ENCODE results near the gene PDK2.

GRCh38 chr17:49369737-49370261 is 7.7 kb upstream of the ZNF652 start:
- RRBS: no CpG with 5 or more reads among the region's 2 CpGs

DNA sequence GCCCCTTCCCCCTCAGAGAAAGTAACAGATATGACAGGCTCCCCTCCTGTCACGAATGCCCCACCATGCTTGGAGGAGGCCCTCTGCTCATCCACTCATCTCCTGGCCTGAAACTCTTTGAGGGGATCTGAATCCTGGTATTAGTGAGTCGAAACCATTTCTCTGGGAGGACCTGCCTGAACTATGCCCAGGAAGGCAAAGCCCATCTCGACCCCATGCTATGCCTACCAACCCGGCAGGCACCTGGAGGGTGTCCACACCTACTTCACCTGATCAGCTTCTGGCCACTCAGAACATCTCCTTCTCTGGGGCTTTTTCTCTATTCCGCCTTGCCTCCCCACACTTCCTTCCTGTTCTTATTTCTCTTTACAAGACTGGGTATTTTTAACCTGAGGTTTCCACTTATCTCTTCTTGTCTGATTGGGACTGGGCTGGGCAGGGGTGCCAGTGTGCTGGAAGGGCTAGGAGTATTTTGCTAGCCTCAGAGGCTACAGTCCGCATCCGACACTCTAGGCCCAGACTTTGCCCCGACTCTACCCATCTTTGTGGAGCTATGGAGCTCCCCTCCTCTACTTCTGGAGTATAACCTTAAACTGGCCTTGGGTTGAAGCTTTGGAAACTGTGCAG is 26.1 kb upstream of the ZNF652 start:
- RRBS: no CpG with 5 or more reads among the region's 8 CpGs

DNA sequence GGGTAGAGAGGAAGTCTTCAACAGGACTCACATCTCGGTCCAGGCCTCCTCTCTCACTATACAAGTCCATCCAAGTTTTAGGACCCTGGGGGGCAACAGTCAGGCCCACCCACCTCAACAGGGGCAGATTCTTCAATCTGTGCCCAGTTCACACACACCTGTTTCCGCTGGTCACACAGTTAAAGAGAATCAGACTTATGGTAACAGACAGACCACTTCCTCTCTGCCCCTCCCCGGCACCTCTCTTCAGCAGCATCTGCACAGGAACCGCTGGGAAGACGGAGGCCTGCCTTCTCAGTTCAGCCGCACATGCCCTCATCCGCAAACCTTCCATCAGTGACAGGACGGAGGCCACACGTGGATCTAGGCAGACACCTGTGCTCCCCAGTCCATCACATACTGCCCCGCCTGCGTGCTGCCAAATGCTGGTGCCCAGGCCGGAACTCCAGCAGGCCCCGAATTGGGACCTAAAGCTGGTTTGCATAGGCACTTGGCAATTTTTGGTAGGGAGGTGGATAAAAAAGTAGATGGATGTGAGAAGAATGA is 10.3 kb downstream of the PHB1 start:
- RRBS: no CpG with 5 or more reads among the region's 13 CpGs

DNA sequence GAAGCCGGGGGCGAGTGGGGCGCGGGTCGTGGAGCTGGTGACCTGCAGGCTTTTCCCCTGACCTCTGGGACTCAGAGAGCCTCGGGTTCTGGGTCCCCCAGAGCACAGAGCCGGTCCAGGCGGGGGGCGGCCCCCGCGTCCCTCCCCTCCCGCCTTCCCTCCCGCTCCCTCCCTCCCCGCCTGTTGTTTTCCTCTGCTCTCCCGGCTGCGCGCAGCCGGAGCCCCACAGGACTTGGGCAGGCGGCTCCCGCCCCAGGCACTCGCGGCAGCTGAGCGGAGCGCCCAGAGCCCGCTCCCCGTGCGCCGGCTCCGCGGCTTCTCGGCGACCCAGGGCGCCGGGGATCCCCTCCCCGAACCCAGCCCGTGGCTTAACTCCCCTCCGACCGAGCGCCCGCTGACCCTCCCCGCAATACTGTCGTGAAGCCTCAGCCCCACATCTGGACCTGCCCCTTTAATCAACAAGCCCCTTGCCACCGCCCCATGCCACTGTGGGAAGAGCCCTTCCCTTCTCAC is 975 bp downstream of the NXPH3 start:
- RRBS: 4% methylated on average over 17 of the region's 43 CpGs

DNA sequence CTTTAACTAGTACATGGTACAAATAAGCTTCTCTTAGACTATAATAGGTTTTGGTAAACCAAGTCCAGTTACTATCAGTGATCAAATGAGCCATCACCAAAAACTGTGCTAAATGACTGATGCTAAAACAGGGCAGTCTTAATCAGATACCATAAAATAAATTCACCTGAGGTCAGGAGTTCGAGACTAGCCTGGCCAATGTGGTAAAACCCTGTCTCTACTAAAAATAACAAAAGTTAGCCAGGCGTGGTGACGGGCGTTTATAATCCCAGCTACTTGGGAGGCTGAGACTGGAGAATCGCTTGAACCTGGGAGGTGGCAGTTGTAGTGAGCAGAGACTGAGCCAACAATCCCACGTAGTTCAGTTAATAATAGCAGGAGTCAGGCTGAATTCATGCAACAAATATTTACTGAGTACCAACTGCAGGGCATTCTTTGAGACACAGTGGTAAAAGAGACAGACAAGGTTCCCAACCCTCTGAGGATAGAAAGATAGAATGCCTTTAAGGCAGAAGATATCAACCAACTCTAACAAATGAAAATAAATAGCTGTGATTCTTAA is 39.2 kb downstream of the SPOP start:
- RRBS: no CpG with 5 or more reads among the region's 6 CpGs

DNA sequence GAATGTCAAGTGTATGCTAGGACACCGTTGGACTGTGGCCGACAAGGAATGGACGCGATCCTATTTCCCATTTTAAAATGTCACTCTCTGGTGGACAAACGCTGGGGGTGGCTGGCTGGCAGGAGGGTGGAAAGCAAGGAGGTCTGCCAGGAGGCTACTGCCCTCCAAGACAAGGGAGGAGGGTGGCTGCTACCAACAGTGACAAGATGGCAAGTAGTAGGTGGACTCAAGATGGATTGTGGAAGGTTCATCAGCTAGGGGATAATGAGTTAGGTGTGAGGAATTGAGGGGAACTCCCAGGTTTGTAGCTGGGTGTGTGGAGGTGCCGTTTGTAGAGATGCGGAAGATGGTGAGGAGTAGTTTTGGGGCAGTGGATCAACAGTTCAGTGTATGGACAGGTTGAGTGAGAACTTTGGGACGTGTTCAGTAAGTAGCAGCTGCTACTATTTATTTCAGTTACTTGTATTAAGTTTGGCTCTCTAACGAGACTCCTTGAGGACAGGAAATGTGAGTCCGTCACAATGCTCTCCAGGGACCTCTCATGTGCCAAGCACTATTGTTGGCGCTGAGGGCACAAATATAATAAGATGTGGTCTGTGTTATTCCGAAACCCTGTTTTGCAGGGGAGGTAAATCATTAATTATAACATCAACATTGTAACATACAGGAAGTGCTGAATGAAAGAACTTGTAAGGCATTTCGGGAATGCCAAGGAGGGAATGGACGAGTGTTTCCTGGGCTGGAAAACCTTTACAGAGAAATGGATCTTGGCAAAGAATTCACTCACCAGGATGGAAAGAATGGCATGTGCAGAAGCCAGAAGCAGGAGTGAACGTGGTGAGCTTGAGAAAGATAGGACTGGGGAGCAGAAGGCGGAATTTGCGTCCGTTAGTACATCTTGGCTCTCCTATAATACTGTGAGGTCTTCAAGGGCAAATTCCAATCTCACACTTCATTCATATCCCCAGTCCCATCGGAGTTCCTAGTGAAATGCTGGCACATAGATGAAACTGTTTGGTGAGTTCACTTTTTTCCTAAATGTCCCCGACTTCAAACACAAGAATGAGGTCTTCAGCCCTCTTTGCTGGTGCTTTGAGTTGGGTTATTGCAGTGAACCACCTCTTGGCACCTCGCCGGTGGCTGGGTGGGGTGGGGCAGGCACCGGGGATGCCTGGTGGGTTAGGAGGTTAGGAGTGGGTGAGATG is 11.8 kb downstream of the TAC4 start:
- RRBS: no CpG with 5 or more reads among the region's 23 CpGs

DNA sequence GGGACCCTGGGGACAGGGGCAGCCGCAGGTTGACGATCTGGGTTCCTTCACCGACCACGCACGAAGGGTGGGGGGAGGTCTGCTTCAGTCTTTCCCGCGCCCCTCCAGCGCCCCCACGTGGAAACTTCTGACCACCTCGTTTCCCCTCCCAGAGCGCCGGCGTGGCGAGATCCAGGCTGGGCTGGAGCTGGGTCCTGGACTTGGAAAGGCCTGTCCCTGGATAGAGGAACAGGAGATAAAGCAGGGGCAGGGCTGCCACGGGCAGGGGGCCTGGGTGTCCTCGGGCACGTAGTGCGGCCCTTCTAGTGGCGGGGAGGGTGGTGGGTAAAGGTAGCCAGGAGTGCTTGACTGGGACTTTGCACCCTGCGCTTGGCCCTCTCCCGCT is 4.0 kb upstream of the TAC4 start:
- RRBS: no CpG with 5 or more reads among the region's 21 CpGs

DNA sequence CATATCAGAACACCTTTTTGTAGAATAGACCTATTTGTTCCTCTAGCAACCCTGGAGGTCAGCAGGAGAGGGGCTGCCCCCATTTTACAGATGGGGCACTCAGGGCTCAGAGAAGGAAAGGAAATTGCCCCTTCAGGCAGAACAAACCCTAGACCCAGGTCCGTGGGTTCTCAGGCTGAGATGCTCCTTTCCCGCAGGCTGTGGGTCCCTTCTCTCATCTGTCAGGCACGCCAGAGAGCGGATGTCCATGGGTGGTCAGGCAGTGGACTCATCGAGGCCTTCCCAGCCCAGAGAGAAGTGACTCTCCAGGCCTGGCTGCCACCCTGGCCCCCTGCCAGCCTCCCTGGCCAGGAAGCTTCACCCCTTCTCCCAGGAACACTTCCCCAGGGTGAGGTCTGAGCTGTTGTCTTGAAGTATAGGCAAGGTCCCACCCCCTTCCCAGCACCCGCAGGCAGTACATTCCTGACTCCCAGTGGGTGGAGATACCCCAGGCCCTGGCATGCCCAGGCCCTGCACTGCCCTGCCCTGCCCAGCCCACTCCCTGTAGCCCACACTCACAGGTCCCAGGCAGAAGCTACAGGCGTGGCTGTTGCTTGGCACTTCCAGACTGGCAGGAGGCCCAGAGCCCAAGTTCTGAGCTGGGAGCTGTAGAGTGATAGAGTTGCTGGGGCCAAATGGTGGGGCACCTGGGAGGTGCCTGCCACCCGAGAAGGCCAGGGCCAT is 6.4 kb downstream of the ITGA3 start:
- RRBS: no CpG with 5 or more reads among the region's 8 CpGs

GRCh38 chr17:50089541-50090631 is 5.3 kb upstream of the PDK2 start:
- RRBS: no CpG with 5 or more reads among the region's 22 CpGs

DNA sequence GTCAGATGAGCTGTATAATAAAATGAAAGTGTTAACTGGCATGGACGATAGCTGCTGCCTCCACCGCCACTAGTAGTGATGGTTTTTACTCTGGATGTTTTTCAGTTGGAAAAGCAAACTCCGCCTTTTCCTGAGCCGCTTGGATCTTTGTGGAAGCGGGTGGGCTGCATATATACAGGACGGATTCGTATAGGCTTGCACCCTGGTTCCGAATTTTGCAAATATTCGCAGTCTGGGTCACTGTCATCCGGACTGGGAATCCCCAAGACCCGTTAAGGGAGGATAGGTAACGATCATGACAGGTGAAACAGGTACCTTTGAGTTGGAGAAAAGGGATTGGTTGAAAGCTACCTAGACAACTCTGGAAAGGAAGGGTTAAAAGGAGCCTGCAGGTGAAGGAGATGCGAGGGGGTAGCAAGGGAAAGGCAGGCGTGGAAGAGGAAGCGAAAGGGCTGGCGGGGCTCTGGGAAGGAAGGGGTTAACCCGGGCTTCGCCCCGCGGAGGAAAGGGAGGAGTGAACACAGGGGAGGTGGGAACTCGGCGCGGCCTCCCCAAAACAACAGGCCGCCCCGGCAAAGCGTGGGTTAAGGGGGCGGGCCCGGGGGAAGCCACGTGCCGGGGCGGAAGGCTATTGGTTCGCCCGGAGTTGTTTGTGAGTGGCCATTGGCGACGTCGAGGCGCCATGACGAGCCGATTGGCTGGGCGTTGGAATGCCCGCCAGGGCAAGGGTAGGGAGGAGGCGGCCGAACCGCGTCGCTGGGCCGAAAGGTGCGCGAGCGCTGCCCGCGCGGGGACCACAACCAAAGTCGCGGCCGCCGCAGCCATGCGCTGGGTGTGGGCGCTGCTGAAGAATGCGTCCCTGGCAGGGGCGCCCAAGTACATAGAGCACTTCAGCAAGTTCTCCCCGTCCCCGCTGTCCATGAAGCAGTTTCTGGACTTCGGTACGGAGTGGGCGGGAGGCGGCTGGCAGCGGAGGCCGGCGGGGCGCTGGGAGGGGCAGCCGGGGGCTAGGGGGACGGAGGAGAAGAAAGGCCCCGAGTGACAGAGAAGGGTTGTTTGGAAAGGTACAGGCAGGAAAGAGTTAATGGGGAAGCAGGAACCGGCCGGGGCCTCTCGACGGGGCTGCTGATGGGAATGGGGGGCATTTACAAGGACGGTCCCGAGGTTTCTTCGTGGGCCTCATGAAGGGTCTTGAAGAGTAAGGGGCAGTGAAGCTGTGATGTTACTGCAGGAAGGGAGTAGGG is at the start of gene PDK2:
PDK2 (plus strand) TSS at position 739 of the 1,244 bp plus-strand sequence.
- RRBS: 2% methylated on average over 12 of the region's 81 CpGs

DNA sequence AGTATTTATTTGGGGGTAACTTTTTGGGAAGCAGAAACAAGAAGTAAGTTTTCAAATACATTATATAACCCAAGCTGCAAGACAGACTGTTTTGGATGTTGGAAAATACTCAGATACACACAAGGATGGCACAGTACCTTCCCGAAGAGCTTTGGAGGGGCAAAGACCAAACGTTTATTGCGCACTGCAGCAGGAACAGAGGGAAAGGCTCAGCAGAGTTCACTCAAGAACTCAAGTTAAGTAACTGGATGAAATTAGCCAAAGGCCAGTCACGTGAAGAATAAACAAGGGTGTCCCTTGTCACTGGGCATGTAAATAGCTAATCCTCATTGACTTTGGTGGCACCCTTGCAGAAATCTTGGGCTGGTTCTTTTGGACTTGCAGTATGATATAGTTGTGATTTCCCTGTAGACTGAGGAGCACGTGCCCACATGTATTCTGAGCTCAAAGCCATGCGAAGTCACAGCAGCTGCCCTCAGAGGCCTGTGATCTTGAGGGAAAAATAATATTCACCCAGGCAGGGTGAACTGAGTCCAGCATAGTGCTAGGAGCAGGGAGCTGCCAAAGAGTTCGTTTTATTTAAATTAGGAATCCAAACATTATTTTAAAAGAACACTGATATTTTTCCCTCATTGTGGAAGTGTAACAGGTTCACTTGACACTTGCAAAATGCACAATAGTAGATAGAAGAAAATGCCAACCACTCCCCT is 2.9 kb downstream of the PDK2 start:
- RRBS: no CpG with 5 or more reads among the region's 7 CpGs

DNA sequence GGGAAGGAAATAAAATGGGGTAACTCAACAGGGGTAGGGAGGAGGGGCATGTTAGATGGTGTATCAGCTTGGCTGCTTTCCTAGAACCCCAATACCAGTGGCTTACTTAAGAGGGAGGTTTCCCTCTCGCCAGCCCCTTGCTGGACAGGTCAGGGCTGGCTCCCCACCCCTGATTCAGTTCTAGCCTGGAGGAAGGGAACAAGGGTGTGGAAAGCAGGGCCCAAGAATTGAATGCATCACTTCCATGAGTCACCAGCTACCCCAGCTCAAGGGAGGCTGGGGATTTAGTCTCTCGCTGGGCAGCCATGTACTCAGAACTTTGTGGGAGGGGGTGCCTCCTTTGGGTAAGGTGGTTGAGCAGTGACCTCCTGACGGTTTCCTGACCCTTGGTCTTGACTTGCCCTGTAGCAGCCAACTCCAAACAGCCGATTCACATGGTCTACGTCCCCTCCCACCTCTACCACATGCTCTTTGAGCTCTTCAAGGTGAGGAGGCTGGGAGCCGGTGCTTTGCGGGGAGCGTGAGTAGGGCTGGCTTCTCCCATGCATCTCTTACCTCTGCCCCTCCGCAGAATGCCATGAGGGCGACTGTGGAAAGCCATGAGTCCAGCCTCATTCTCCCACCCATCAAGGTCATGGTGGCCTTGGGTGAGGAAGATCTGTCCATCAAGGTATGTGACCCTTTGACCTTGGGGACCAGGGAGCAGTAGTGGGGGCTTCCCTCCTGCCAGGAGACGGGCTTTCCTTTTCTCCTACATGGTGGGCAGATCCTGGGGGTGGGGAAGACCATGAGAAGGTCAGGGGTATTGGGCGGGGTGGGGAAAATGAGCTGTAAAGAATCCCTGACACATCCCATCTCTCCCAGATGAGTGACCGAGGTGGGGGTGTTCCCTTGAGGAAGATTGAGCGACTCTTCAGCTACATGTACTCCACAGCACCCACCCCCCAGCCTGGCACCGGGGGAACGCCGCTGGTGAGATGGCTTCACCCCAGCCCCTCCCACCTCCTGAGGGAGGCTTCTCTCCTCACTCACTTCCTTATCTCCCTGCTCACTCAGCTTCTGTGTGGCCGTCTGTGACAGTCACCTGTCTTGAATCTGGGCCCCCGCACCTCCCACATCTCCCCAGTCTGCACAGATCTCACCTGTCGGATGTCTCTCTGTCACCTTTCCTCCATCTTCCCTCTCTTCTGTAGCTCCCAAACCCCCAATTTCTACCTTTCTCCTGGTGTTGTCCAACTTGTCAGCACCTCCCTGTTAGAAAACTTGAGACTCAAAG is 13.0 kb downstream of the PDK2 start:
- RRBS: no CpG with 5 or more reads among the region's 20 CpGs

DNA sequence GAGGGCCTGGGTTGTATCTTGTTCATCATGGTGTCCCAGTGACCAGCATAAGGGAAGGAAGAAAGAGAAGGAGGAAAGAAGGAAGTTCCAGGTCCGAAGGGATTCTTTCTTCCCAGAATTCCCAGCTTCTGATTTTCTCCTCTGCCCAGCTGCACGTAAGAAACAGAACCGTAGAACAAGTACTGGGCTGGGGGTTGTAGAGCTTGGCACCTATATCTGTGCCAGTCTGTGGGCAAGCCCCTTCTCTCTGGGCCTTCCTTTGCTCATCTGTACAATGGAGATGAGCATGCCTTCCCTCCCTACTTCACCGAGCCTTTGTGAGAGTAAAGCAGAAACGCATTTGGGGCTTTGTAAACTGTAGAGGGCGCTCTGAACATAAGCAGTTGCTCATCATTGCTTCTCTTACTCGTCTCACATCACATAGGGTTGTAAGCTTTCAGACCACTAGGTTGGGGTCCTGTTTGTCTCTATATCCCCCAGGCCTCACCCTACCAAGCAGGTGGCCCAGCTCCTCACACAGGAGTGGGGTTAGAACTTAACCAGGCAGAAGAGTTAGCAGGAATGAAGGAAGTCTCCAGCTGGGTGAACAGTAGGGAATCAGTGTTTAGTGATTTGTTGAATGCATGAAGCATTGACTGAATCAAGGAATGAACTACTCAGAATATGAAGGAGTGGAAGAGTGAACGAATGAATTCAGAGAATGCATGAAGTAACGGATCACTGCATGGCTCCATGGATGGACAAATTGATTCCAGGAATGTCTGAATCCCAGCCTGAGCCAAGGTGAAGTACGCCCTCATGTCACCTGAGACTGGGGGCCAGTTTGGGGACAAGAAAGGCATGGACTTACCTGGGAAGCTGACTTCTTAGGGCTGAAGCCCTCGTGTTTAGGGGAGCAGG is 15.0 kb downstream of the SAMD14 start:
- RRBS: no CpG with 5 or more reads among the region's 11 CpGs

- RRBS: no CpG with 5 or more reads among the region's 6 CpGs
Observed at GRCh38 chr17:50132057-50132762, 2.2 kb upstream of the SAMD14 start.

GRCh38 chr17:50148428-50149010 is 2.0 kb downstream of the PPP1R9B start:
- RRBS: 0% methylated on average over 1 of the region's 20 CpGs

GRCh38 chr17:50153689-50154530 is 3.4 kb upstream of the PPP1R9B start:
- RRBS: no CpG with 5 or more reads among the region's 16 CpGs

DNA sequence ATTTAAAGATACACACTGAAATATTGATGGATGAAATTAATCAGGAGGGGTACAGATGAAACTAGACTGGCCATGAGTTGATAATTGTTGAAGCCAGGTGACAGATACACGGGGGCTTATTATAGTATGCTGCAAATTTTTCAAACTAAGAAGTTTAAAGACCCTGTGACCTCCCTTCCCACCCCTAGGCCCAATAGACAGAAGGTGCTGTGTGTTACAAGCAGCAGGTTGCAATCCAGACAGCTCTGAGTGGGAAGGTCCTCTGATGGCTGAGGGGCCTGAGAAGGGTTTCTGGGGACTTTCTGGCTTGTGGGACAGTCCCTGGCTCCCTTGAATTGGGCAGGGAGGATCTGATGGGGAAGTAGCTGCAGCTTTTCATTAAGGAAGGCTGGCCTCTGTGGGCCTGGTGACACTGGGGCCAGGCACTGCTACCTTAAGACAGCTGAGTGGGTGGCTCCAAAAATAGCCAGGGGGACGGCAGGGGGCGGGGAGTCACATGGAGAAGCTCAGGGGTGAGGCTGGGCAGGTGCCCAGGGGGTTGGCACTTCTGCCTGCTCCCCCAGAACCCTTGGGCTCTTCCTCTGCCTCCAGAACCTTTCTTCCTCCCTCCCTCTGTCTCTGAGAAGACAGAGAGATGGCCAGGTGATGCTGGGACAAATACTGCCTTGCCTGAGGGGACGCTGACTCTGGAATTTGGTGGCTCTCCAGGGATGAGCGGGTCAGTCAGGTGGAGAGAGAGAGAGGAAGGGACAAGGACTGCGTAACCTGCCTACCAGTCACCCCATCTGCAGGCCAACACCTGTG is 2.0 kb upstream of the SGCA start:
- RRBS: no CpG with 5 or more reads among the region's 6 CpGs

DNA sequence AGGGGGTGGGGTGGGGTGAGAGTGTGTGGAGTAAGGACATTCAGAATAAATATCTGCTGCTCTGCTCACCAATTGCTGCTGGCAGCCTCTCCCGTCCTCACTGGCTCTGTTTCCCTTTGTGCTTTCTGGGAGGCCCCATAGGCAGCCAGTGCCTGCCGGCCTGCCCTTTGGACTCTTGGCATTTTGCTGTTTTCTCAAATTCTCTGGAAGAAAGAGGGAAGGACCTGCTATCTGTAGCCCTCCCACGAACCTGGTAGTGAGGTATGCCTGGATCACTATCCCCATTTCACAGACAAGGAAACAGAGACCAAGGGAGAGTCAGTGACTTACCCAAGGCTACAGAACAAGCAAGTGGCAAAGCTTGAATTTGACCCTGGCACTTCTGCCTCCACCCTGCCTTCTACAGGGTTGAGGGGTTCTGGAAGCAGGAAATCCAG is 10.0 kb downstream of the SGCA start:
- RRBS: no CpG with 5 or more reads among the region's 3 CpGs

DNA sequence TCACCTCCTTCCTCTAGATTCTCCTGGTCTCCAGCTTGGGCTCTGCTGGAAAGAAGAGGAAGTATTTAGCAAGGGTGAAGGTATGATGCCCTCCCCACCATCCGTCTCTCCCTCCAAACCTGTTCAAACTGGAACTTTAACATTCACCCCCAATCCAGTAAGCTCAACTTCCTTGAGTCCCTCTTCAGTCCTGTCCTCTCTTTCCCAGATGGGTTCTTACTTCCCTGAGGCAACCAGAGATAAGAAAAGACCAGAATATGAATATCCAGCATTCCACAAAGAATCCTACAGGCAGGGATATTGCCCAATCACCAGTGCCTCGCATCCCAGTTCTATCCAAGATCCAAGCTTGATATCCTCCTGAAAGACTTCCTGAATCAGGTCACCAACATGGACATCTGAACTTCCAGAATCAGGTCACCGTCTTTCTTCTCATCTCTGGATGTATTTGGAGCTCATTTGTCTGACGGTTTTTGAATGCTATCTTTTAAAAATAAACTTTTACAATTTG is 13.5 kb upstream of the COL1A1 start:
- RRBS: no CpG with 5 or more reads among the region's 4 CpGs

- RRBS: no CpG with 5 or more reads among the region's 1 CpG
Observed at GRCh38 chr17:50222556-50222741, 21.0 kb upstream of the COL1A1 start.

All from GM19240 (cell line).